Mesenchymal stem cell of the bone marrow (primary cell): Measurements from ENCODE around the gene POLR2F.

GRCh38 chr22:37121727-37122852, 12.6 kb upstream of the TMPRSS6 start:
- CAGE, long polyA plus RNA, result no peak

DNA sequence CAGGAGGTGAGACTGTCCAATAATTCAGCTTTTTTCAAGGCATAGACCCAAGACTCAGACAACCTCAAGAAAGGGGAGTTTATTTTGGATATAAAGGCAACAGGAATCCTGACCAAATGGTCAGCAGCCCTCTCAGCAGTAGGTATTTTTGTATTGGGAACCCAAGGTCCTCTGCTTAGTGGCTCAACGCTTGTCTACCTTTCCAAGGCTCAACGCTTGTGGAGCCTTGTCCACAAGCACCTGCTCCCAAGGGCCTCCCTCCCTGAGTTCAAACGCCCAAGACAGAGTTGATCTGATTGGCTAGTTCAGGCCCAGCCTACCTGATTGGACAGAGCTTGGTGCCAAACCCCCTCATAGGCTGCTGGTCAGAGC, 16.7 kb upstream of the TMPRSS6 start:
- CAGE, long polyA plus RNA, result no peak

GRCh38 chr22:37179968-37180558, 8.0 kb downstream of the C1QTNF6 start:
- CAGE, long polyA plus RNA, result no peak

GRCh38 chr22:37218341-37219371, 6.4 kb upstream of the SSTR3 start:
- CAGE, long polyA plus RNA, result no peak

GRCh38 chr22:37231397-37231824, 12.7 kb downstream of the RAC2 start:
- CAGE, long polyA plus RNA, result no peak

GRCh38 chr22:37284082-37284788, 1.9 kb downstream of the CYTH4 start:
- CAGE, long polyA plus RNA, result no peak

DNA sequence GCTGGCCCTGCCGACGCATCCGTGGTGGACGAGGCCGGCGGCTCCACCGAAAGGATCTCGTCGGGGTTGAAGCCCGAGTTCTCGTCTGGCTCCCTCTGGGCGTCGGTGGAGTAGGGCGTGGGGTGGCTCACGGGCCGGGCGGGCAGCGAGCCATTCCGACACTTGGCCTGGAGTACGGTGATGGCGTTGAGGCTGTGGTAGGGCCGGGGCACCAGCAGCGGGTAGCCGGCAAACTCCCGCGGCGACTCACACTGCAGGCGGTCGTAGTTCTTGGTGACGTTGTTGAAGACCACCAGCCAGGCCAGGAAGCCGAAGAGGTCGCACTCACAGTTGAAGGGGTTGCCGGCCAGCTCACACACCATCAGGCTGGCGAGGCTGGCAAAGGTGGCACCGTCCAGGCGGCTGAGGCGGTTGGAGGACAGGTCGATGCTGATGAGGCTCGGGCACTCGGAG, 52.6 kb downstream of the ELFN2 start:
- CAGE, long polyA plus RNA, result no peak

DNA sequence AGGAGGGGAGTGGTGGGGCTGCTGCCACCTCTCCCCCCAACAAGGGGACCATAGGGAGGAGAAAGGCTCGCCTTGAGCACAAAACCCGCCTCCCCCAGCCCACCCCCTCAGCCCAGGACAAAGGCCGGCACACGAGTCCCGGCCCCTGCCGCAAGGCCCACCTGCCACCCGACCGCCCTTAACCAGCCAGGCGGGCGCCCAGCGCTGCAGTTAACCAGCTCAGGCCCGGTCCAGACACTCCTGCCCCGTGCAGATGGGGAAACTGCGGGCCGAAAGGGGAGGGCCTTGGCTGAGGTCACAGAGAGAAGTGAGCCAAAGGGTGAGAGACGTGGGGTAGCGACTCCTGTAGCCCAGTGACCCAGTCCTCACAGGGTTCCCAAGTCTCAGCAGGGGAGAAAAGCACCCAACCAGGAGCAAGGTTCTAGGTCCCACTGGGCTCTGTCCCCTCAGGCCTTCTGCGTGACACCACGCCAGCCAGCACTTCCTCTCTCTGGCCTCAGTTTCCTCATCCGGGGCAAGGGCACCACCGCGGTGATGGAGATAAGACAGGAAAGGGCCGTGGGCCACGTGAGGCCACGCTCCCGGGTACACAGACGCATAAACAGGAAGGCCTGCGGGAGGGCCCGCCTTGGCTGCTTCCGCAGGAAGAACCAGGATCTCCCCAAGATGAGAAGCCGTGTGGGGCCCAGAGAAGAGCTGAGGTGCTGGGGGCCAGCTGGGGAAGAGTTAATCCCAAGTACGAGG, 1.9 kb downstream of the MFNG start:
- CAGE, long polyA plus RNA, result no peak

- CAGE, long polyA plus RNA, result no peak
Measured at GRCh38 chr22:37609121-37609289, 371 bp downstream of the GGA1 start.

DNA sequence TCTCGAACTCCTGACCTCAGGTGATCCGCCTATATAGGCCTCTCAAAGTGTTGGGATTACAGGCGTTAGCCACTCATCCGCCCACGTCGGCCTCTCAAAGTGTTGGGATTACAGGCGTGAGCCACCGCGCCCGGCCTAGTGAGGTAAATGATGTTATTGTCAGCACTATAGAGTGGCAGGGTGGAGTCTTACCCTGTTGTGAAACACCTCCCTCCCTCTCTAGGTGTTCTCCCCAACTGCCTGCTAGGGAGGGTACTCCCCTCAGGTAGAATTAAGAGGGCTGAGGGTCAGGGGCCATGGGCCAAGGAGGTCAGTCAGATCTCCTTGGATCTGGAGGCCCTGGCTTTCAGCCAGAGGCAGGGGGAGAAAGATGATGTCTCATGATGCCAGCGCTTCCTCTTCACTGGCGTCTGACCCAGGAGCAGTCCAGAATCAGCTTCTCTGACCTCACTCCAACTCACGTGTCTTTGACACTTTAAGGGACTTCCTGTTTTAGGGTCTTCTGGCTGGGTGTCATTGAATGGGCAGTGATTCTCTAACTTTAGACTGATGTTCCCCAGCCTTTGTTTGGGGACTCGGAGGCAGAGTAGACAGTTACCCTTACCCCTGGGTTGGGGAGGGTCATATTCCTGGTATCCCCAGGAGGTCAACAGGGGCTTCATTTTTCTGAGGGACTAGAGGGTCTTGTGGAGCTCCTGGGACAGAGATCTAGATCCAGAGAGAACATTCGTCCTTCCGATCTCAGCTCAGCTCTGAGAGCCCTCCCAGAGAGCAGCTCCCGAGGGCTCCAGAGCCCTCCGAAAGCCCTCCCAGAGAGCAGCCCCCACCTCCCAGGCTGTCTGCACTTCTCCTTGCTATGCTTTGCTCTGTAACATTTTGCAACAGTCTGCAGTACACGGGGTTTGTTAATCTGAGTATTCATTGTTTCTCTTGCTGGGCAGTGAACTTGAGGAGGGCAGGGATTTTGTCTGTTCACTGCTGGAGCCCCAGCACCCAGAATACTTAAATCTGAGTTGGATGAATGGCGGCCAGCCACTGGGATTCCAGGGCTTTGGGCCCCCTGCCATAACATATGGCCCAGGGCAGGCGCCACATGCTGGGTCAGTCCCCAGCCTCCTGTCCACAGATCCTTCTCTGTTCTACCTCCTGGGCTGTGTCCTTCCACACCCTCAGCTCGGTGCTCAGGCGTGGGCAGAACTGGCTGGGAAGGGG, 2.3 kb downstream of the GGA1 start:
- CAGE, long polyA plus RNA, result no peak

DNA sequence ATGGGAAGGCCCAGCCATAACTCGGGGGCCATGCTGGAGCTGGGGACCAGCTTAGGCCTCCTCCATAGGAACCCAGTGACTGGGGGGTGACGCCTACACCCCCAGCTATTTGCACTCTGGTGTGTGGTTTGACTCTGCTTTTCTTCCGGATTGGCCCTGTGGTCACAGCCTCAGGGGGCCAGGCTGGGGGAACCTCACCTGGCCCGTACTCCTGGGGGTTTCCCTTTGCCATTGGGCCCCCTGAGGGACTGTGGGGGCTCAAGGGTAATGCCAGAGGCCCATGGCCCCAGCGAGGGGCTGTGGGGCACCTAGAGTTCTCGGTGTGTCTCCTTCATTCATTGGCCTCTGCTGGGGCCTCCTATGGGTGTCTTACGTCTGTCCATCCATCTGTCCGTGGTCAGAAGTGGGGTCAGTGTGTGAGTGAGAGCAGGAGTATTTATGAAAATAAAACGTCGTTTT, 6.3 kb upstream of the SH3BP1 start:
- CAGE, long polyA plus RNA, result no peak

GRCh38 chr22:37638371-37639169, 899 bp upstream of the SH3BP1 start:
- CAGE, long polyA plus RNA, result no peak

DNA sequence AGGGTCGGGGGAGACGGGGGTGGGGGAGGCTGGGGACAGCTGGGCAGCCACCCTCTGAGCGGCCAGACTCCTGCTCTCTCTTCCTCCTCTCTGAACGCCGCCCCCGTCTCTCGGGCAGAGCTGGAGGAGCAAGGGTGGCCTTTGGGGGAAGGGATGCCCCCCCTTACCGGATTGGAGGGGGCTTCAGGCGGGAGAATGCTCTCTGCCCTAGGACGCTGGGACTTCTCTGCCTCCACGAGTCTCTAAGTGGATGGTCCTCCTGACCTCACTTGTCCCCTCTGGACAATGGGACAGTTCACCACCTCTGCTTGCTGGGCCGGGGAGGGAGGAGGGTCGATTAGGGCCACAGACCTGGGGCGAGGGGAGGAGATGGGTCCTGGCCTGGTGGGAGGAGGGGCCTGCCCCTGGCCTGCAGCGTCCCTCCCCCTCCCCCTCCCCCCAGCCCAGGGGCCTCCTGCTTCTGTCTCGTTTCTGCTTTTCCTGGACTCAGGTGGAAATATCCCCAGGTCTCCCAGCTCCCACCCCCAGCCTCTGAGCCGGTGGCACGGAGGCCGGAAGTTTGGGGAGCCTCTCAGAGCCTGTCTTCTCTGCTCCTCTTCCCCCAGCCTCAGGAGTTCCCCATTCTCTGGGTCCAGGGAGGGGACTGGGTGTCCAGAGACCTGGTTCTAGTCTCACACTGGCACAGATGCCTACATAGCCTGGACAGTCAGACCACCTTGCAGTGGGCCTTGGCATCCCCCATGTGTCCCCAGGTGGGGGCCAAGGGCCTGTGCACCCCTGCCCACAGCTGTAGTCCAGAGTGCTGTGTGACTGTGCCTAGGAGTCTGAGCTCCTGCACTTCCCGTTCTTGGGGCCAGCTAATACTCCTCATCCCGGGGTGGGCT, 679 bp downstream of the SH3BP1 start:
- CAGE, long polyA plus RNA, result no peak

DNA sequence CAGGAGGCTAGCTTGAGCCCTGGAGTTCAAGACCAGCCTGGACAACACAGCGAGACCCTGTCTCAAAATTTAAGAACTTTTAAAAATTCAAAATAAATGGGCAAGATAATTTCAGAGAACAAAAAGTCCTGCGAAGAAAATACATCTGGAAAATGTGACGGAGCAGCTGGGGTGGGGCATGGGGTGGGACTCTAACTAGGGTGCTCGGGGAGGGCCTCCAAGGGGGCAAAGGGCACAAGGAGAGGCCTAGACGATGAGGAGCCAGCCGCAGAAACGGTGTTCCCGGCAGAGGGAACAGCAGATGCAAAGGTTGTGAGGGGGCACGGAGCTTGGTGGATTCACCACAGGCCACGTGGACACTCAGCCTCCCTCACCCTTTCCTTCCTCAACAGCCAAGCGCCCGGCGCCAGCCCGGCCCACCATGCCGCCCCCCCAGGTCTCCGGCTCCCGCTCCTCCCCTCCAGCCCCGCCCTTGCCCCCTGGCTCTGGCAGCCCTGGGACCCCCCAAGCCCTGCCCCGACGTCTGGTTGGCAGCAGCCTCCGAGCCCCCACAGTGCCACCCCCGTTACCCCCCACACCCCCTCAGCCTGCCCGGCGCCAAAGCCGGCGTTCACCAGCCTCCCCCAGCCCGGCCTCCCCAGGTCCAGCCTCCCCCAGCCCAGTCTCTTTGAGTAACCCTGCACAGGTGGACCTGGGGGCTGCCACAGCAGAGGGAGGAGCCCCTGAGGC, 3.5 kb upstream of the PDXP start:
- CAGE, long polyA plus RNA, result no peak

DNA sequence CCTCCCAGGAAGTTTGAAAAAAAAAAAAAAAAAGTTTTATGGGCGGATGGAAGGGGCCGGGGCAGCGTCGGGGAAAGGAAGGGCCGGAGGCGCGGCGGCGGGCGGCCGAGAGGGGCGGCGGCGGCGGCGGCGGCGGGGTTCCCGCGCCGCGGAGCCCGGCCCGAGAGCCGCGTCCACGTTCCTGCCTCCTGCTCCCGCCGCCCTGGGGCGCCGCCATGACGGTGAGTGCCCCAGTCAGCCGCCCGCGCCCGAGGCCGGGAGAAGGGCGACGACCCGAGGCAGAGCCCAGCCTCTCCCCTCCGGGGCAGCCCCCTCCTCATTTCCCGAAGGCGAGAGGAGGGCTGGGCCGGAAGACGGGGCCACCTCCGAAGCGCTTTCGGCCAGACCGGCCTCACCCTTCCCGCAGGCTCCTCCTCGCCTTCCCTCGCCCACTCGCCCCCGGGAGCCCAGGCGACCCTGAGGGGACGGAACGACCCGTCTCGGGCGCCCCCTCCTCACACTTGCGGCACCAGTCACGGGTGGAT, 49.4 kb downstream of the TRIOBP start:
- CAGE, long polyA plus RNA, result no peak

DNA sequence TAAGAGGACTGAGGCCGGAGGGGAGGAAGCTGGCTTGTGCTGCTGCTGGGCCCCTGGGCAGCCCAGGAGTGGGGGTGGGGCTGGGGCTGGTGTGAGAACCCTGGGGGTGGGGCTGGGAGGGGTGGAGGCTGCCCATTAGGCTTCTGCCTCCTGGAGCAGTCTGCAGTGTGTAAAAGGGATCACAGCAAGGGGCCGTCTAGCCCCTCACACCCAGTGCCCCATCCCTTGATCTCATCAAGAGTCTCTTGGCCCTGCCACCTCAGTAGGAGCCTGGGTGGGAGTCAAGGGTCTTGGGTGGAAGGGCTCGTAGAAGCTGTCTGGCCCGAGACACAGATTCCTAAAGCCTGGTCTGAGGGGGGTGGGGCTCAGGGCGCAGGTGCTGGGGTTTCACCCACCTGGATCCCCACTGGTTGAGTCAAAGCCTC, 53.2 kb upstream of the H1-0 start:
- CAGE, long polyA plus RNA, result no peak

DNA sequence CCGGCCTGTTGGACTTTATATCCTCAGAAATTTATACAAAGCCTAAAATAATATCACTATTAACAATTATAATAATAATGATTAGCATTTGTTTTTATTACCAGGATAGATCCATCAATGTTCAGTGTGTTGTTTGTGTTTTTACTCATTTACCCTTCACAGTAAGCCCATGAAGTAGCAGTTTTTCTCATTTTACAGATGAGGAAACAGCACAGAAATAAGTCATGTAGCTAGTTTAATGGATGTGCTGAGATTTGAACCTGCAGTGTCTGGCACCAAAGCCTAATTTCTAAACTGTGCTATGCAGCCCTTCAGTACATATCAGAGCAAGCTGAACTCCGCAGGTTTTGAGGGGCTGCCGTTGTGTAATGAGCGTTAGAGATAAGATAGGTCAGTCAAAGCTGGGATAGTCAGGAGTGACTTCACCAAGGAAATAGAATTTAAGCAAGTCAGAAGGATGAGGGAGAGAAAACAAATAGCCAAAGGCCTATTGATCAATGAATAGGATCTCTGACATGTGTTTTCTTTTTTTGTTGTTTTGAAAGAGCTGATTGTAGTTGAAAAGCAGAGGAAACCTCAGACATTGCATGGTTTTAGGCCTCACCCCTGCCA, 3.0 kb downstream of the EIF3L start:
- CAGE, long polyA plus RNA, result no peak

DNA sequence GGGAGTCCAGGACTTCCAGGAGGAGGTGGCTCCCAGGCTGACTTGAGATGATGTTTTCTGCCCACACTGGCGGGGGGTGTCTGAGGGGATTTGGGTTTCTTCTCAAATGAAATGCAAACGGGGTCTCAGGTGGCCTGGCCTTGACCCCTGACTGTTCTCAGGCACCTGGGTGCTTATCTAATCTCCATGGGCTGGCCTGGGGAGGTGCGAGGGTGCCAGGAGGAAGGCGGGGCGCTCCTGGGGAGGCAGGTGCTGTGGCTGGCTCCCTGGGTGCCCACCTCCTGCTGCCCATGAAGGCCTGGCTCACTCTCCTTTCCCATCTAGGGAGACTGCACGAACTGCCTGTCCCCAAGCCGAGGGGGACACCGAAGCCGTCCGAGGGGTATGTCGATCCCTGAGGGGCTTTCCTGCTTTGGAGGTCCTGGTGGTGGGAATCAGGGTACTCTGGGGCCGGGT, 18.3 kb downstream of the MICALL1 start:
- CAGE, long polyA plus RNA, result no peak

- CAGE, long polyA plus RNA, result no peak
Measured at GRCh38 chr22:37953113-37954214, at the start of gene POLR2F. POLR2F (plus strand) TSS chr22:37953699.

DNA sequence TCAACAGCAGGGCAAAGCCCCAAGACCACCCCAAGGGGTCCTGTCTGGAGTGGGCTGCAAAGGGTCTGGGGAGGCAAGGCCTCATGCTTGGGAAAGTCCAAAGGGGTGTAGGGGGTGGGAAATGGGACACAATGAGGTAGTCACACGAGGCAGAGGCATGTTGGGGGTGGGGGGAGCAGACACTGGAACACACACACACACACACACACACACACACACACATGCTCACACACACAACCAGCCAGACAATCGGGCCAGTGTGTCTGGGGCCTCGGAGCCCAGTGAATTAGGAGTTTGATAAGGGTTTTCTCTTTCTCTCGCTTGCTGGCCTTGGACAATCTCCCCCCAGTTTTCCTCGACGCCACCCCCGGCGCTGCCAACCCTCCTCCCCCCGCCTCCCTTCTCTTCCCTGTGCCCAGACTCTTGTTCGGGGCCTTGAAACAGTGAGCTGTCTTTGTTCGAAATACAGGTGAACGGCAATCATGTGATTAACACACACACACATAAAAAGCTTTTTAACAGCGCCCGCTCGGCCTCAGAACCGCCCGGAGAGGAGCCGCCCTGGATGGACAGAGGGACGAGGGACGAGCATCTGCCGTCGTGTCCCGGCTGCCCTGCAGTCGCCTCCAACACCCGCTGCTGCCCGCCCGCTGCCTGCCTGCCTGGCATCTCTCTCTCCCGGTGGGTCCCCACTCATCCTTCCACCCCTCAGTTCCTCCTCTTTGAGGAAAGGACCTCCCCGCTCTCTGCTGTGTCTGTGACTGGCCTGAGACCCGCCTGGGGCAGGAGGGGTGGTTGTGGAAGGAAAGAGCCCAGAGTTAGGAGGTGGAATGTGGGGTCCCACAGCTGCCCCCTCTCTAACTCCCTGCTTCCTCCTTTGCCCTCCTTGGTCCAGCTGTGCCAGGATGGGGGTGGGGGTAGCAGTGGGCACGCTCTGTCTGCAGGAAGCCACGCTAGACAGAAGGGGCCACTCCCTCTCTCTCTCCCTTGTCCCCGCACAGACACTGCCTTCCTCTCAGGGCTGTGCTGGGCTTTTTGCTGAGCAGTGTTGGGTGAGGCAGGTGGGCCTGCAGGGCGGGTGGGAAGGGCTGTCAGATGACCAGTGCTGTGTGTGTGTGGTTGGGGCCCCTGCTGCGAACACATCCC, 1.6 kb upstream of the SOX10 start:
- CAGE, long polyA plus RNA, result no peak